Mesangial cell (primary cell): ENCODE data around the genes DCLRE1C and FAM171A1.

GRCh38 chr10:13648520-13648898 is 61.7 kb downstream of the PRPF18 start:
- RAMPAGE, long total RNA = no peak

DNA sequence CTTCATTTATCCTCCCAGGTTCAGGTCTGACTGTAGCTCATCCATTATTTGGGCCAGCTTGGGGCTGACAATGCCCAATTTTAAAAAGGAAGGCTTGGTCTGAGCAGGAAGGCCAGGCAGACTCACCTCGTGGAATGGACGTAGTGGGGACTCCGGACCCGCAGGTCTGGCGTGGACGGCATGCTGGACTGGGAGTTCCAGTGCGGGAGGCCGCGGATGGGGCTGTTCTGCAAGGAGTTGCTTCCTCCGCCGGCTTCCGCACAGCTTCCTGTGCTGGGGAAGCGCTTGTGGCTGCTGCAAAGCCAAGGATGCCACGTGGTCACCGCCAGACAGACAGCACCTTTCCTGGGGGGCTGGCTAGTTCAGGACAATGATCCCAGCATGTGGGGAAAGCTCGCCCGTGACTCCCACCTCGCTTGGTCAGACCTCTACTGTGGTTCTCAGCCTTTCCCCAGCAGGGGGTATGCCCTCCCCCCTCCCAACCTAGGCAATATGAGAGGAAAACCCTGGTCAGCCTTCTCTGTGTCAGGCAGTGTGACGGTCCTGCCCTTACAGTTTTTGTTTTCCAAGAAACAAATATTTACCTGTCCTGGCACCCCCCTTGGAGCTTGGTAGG is 72.5 kb downstream of the PRPF18 start:
- RAMPAGE, long total RNA = no peak

DNA sequence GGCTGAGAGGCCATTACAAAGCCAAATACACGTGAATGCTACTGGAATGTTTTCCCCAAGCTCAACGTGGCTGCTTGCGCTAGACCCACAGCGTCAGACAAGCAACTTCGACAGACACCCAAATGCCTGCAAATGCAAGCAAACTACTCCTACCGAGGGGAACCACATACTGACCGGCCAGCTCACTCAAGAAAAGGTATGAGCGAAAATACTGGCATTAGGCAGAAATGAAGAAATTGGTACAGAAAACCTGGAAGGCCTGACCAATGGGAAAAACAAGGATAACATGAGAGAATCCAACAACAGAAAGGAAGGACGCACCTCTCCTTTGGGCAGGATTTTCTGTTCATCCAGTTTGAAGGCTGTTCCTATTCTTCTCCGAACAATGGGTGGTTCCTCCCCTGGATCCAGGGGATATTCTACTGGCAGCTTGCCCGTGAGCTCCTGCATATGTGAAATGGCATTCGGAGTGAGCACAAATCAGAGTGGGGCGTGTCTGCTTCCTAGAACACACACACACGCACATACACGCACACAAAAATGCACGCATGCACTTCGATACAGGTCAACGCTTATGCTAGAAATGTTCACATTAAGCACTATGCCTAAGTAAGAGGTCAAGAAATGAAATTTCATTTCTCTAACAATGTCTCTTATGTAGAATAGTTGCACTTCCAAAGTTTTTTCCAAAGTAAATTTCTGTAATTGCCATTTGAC is 83.5 kb downstream of the PRPF18 start:
- RAMPAGE, long total RNA = no peak

DNA sequence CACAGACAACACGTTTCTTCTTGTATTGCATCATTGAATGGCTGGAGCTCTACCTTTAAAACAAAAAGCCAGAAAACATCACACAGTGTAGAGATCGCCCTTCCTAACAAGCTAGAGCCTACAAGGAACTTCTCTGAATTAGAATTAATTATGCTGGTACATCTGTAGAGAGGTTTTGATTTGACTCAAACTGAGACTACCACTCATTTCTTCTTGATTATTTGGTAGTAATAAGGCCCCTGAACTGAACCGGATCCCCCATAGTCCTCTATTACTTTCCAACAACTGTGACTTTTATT is 300.2 kb downstream of the PRPF18 start:
- RAMPAGE, long total RNA = no peak

GRCh38 chr10:13894295-13894717 is 307.5 kb downstream of the PRPF18 start:
- RAMPAGE, long total RNA = no peak

GRCh38 chr10:14074566-14074859 is 256.2 kb downstream of the FRMD4A start:
- RAMPAGE, long total RNA = no peak

DNA sequence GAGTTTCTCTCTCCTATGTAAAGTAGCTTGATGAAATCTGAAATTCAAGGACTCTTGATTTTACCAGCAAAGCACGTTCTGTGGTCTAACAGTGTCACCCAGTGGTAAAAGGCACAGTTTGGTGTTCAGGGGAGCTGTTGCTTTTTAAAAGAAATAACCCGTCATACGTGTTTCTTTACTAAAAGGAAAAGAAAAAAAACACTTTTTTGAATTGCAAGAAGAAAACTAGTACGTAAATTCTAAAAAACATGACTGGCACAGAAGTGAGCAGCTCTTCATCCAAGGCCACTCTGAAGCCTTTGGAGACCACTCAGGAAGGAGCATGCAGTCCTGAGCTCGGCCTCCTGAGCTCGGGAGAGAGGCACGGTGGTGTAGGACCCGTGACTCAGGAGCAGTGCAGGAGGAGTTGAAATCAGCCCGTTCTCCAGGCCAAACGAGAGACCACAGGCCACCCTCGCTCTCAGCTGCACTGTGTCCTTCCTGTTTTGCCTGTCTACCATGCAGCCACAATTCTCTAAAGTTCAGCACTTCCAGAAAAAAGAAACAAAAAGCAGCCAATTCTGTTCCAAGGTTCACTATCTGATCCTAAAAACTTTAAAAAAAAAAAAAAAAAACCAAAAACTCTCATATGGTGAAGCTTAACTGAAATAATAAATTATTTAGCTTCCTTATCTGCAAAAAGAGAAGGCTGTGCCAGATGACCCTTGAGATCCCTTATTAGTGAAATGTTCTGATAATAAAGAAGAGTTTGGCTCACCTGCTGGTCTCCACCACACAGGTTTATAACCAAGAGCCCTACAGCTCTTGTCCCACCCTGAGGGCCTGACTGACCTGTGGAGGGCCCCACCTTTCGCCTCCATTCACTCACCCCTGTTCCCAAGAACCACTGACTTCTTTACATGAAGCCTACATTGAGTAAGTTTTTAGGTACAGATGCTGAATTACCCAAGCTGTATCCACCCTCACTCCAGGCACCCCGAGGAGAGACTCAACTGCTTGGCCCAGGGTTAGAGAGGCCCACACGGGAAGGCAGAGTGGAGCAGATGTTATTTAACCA is 212.7 kb upstream of the FRMD4A start:
- RAMPAGE, long total RNA = no peak

DNA sequence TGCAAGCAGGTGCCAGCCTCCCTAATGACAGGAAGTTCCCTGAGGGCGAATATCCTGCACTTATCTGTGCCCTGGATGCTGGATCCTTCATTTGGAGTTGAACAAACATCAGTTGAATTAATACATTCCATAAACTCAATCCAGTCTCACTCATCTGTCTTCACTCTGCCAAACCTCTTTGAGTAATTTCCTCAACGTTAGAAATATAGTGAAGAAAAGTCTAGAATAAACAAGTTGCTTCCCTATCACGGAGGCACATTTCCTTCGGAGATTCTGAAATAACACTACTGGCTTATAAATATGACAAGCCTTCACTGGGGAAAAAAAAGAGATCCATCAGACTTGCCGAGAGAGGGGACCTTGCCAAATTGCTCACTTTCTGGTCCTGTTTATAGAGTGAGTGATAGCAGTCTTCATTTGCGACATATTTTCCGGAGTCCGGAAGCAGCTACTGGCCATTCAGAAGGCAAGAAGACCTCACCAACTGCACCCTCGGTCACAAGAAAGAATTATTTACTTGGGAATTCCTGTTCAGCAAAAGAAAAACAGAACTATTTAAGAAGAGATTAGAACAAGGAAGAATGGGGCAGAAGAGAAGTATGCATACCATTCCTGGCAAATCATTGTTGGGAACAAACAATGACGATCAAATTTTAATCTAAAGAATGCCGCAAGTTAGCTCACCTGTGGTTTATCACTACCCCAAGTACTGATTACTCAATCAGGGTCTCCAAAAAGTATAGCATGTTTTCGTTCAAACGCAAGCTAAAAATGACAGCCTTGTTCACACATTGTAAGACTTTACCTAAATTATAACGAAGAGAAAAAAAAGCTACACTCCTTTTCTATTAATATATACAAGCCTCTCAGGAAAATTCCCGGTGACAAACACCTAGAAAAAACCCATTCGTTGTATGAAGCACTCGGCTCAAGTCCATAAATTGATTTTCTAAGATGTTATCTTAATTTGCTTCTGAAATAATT is 196.2 kb downstream of the FAM107B start:
- RAMPAGE, long total RNA = no peak

DNA sequence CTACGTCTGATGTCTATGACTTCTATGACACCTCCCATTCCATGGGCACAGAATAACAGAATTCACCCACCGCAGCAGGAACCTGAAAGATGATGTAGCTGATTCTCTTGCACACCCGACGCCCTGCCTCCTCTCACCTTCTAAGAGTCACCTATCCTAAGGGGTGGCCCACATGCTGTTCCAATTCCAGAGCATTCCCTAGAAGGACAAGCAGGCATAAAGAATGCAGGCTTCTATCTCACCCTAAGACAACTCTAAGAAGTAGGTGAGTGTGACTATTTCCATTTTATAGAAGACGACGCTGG is 178.1 kb downstream of the FAM107B start:
- RAMPAGE, long total RNA = no peak

DNA sequence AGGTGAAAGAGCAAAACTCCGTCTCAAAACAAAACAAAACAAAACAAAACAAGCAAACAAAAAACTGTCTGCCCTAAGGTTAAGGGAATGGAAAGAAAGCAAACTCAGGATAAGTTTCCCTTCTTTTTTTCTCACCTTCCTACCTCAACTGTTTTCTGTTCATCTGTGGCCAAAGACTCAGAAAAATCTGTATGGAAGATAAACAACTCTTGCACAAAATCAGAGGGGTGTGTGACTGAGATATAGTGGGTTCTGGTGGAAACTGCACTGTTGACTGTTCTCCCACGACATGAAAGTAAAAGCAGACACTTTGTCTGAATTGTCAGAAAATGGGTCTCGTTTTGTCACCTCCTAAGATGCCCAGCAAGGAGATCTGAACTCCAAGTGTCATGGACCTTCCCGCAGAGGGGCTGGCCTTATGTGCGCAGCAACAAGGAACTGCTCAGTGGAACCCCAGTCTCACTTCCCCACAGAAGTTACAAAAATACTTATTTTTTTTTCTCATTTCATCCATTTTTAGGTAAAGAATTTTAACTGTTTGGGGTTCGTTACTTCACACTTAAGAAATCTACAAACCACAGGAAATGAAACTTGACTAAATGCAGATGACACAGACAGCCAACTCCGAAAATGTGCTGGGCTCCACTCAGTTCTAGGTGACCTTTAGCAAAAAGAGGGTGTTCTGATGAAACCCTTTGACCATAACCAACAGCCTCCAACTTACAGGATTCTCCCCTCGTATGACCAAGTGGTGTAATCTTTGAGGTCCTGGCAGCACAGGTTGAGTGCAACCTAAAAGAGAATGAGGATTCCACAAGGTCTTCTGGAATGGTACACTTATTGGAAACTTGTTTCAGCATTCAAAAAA is 115.0 kb downstream of the FAM107B start:
- RAMPAGE, long total RNA = no peak

GRCh38 chr10:14723181-14723682 is 51.5 kb downstream of the FAM107B start:
- RAMPAGE, long total RNA = no peak

- RAMPAGE, long total RNA = start-site peak on the minus strand at chr10:14954034-14954074, 116 reads; start-site peak on the plus strand at chr10:14954194-14954240, 5 reads
These were observed at the start of gene DCLRE1C for GRCh38 chr10:14953971-14954715. TSS of gene DCLRE1C (minus strand) at chr10:14954096.

GRCh38 chr10:15195932-15196545 is 27.5 kb upstream of the NMT2 start:
- RAMPAGE, long total RNA = no peak

DNA sequence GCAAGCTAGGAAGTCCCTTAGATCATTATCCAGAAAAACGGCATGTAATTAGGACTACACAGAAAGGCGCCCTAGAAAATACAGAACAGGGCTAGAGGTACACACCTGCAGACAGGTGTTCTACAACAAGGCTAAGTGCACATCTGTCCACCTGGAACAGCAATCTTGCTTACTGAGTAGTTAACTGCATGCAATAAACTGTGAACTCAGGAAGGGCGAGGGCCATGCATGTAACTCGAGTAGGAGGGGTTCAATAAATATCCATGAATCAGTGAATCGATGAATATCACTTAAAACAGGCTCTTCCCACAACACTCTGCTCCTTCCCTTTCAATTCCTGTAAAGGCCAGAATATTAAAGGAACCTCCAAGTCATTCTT is 22.0 kb downstream of the FAM171A1 start:
- RAMPAGE, long total RNA = no peak

DNA sequence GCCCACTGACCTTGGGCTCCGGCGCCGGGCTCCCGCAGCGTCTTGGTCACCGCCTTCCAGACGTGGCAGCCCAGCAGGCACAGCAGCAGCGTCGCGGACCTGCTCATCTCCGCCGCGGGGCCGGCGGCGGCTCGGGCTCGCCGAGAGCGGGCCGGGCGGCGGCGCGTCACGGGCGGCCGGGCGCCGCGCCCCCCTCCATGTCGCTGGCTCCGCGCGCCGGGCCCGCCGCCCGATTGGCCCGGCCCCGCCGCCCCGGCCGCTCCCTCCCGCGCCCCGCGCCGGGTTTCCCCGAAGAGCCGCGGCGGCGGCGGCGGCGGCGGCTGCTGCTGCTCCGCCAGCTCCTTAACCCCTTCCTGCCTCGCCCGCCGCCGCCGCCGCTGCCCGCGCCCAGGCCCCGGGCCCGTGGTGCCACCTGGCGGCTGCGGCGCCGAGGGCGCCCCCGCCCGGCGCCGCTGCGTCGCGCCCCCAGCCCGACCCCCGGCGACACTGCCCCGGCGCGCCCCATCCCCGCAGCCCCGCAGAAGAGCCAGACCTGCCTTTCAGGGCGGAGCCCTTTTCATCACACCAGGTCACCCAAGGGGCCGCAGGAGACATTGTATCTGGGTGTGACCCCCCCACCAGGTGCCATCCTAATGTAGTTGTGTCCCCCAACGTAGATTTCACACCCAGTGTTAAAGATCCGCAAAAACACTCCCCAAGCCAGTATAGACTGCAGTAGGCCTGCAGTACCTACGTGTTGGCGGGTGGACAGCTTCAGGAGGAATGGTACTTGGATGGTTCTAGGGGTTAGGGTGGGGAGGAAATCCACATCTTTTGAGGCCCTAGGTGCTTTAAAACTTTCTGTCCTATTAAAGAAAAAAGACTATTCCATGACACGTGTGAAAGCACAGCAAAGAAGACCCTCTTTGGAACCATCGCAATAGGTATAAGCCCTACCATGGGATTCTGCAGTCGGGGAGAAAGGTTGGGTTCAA is at the start of gene FAM171A1:
Gene FAM171A1, minus strand, starts transcription at position 344 of the 974 bp plus-strand sequence.
- RAMPAGE, long total RNA = no peak

- RAMPAGE, long total RNA = no peak
These were observed 14.7 kb upstream of the FAM171A1 start for GRCh38 chr10:15385482-15386558.

GRCh38 chr10:15440242-15441082 is 69.4 kb upstream of the FAM171A1 start:
- RAMPAGE, long total RNA = no peak

- RAMPAGE, long total RNA = no peak
These were observed 71.1 kb upstream of the C1QL3 start for GRCh38 chr10:16592541-16593353.

DNA sequence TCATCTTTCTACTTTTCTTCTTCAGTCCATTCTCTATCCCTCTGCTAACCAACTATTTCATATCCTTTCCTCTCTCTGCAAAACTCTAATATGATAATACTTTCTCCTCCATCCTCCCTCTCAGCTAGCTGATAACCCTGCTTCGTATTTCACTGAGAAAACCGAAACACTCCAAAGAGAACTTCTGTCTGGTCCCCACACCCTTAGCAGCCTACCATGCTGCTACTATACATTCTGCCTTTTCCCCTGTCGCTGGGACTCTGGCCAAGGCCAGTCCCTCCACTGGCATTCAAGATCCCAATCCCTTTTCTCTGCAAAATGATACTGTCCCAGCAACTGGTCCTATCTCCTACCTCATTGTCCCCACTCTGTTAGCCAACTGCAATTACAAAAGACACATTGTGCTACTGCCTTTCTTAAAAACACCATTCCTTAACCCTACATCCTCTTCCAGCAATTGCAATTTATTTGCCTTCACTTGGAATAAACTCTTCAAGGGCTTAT is 113.6 kb upstream of the C1QL3 start:
- RAMPAGE, long total RNA = no peak

GRCh38 chr10:16818102-16818424 is 839 bp upstream of the RSU1 start:
- RAMPAGE, long total RNA = no peak